HT1080 (cell line): ENCODE measurements around the genes ZNF594 and RPAIN.

RAMPAGE:
- cytosol, long total RNA, result no peak
- long total RNA, result no peak
- nucleus, long total RNA, result no peak
These were observed 14.8 kb downstream of the MINK1 start for GRCh38 chr17:4847947-4848354.

RAMPAGE:
- cytosol, long total RNA, result no peak
- long total RNA, result no peak
- nucleus, long total RNA, result no peak
These were observed 815 bp downstream of the C17orf107 start for GRCh38 chr17:4900144-4900557.

RAMPAGE:
- cytosol, long total RNA, result no peak
- long total RNA, result no peak
- nucleus, long total RNA, result no peak
These were observed 1.3 kb downstream of the SLC25A11 start for GRCh38 chr17:4938538-4939051.

DNA sequence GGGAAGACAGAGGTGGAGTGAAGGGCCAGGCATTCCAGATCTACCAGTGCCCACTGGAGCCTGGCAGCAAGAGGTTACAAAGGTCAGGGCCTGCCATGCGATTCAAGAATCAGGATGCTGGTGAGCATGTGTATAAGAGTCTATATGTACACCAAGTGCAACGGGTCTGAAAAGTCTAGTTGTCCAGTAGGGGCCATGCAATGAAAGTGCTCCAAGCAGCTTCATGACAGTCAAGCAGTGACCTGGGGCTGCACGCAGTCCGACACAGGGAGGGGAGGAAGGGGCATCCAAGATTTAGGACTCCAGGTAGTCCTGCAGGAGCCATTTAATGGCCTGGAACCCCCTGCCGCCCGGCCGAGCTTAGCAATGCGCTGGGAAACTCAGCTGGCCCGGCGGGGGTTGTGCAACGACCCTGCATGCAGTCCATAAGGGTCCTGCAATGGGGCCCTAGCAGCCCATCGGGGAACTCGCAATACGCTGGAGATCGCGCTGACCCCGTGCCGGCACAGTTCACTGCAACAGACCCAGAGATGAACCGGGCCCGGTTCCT is 554 bp downstream of the SLC25A11 start:
RAMPAGE:
- cytosol, long total RNA, result no peak
- long total RNA, result no peak
- nucleus, long total RNA, result no peak

DNA sequence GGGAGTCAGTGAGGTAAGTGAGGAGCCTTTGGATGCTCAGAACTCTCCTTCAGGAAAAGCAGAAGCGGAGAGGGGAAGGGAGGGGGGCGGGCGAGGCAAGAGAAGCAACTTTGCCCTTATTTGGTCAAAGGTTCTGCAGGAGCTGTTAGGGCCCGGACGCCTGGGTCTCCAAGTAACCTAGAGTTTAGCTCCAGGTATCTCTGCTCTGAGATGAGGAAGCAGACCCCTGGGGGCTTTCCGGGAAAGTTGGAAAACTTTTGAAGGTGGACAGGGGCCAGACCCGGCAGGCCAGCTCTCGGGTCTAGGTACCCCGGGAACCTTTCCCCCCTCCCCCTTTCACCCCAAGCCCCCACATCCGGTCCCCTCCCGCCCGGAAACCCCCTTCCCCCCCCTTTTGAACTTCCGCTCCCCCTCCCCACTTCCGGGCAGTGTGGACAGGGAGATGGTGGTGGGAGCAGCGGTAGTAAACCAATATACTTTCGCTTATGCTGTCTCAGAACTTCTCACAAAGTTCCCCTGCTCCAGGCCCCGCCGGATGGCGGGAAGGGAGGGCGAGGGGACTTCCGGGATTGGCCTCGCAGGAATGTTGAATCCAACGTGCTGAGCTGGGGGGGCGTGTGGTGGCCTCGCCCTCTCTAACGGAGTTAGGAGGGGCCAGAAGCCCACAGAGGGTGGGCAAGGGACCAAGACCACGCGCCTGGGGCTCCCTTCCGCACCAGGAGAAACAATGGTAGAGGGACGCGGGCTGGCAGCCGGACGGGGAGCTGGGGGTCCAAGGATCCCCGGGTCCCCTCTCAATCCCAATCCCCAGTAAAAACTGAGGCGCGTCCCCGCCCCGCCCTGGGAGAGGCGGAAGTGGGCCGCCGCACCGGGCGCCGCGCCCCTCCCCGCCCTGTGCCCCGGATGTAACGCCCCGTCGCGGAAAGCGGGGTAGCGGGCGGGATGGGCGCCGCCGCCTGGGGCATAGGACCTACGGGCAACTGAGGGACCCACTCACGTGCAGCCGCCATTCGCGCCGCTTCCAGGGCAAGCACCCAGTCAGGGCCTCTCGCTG is 884 bp downstream of the PFN1 start:
RAMPAGE:
- cytosol, long total RNA, result no peak
- long total RNA, result no peak
- nucleus, long total RNA, result no peak

DNA sequence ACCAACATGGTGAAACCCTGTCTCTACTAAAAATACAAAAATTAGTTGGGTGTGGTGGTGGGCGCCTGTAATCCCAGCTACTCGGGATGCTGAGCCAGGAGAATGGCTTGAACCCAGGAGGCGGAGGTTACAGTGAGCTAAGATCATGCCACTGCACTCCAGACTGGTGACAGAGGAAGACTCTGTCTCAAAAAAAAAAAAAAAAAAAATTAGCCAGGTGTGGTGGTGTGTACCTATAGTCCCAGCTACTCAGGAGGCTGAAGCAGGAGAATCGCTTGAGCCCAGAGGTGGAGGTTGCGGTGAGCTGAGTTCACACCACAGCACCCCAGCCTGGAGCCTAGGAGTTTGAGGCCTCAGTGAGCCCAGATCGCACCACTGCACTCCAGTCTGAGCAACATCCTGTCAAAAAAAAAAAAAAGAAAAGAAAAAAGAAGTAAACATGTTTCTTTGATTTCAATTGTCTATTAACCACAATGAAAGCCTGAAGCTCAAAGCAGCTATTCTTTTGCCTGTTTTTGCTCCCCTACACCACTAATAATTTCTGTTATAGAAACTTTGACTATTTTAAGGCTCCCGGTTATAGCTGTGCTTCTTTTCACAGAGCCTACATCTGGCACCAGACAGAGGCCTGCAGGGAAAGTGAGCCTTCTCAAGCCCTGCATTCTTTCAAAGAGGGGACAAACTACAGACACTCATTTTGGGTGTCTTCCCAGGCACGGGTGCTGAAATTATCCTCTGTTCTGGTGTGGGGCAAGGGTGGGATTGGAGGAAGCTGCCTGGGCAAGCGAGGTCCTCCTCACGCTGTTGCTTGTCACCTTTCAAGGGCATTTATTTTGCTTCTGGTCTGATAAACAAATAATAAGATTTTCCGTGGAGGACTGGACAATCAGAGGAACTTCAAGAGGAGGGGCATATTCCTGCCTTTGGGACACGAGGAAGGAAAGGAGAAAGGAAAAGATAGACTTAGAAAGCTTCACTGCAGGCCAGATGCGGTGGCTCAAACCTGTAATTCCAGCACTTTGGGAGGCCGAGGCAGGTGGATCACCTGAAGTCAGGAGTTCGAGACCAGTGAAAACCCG is 14.2 kb upstream of the SLC52A1 start:
RAMPAGE:
- cytosol, long total RNA, result no peak
- long total RNA, result no peak
- nucleus, long total RNA, result no peak

GRCh38 chr17:5120867-5121404 is 5.1 kb downstream of the USP6 start:
RAMPAGE:
- cytosol, long total RNA, result no peak
- long total RNA, result no peak
- nucleus, long total RNA, result no peak

DNA sequence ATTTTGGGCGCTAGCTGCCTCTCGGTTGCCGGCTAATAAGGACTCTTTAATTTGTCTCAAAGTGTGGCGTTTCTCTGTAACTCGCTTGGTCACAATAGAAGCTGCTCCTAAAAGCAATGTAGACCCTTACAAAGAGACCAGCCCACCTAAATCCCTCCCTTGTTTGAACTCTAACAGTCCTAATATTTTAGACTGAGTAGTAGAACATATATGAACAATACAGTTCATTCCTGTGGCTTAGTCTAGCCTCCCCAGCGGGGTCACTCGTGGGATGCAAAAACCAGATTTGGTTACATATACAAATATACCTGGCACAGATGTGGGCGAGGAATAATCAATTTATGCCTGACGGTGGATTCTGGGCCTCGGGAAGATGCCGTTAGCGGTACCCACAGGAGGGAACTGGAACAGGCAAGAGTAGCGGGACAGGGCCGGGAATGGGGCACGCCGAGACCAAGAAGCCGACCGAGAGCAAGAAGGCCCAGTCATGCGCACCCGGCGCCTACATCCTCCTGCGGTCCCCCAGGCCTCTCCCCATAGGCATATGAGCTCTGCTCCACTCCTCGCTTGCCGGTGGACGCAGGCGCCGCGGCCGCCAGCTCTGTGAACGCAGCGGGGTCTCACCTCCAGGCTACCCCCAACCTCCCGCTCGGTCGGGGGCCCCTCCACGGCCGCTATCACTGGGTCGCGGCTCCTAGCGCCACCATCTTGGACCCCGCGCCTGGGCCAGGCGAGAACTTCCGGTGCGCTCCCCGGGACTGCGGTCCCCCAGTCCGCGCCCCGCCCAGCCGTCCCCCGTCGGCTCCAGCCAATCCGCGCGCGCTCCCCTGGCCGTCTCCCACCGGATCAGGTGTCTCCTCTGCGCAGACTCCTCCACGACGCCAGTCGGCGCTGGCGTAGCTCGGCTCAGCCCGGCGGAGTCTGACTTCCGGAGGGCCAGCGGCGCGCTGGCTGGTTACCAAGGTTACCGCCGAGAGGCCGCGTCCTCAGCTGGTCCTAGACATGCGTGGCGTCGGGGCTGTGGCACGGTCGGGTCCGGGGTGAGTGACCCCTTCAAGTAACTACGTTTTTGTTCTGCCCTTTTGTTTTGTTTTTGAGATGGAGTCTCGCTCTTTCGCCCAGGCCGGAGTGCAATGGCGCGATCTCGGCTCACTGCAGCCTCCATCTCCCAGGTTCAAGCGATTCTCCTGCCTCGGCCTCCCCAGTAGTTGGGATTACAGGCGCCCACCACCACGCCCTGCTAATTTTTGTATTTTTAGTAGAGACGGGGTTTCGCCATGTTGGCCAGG is at the start of gene ZNF594:
Gene ZNF594, minus strand, starts transcription at position 745 of the 1,289 bp plus-strand sequence.
RAMPAGE:
- cytosol, long total RNA, result start-site peak on the plus strand centred at position 938 of the sequence, 59 bp wide, 14 and 10 reads in 2 replicates
- long total RNA, result start-site peak on the minus strand centred at position 730 of the sequence, 5 bp wide, 19 reads
- nucleus, long total RNA, result start-site peak on the minus strand centred at position 732 of the sequence, 31 bp wide, 85 and 43 reads in 2 replicates

RAMPAGE:
- cytosol, long total RNA, result no peak
- long total RNA, result no peak
- nucleus, long total RNA, result no peak
These were observed 19.2 kb upstream of the ZNF594 start for GRCh38 chr17:5210763-5211462.

RAMPAGE:
- cytosol, long total RNA, result no peak
- long total RNA, result no peak
- nucleus, long total RNA, result no peak
These were observed 52.9 kb downstream of the RABEP1 start for GRCh38 chr17:5334889-5335476.

DNA sequence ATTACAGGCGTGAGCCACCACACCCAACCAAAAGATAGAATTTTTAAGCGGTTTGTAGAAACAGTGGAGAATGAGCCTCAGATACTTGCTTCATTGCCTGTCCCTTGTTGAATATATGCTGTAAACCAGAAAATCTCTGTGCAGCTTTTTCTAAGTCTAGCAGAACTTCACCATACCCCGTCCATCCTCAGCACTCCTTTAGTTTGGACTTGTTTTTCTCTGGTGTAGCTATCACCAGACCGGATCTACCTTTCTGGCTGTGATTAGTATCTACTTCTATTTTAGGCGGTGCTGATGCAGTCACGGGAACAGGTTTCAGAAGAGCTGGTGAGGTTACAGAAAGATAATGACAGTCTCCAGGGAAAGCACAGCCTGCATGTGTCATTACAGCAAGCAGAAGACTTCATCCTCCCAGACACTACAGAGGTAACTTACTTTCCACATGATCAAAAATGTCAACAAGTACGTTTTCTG is 46.4 kb downstream of the NUP88 start:
RAMPAGE:
- cytosol, long total RNA, result no peak
- long total RNA, result no peak
- nucleus, long total RNA, result no peak

RAMPAGE:
- cytosol, long total RNA, result start-site peak on the plus strand at chr17:5420150-5420202, 571 and 693 reads in 2 replicates
- long total RNA, result start-site peak on the plus strand at chr17:5420161-5420202, 442 reads
- nucleus, long total RNA, result no peak
These were observed at the start of gene RPAIN for GRCh38 chr17:5419938-5420463. Gene RPAIN, plus strand, starts transcription at chr17:5420182.

DNA sequence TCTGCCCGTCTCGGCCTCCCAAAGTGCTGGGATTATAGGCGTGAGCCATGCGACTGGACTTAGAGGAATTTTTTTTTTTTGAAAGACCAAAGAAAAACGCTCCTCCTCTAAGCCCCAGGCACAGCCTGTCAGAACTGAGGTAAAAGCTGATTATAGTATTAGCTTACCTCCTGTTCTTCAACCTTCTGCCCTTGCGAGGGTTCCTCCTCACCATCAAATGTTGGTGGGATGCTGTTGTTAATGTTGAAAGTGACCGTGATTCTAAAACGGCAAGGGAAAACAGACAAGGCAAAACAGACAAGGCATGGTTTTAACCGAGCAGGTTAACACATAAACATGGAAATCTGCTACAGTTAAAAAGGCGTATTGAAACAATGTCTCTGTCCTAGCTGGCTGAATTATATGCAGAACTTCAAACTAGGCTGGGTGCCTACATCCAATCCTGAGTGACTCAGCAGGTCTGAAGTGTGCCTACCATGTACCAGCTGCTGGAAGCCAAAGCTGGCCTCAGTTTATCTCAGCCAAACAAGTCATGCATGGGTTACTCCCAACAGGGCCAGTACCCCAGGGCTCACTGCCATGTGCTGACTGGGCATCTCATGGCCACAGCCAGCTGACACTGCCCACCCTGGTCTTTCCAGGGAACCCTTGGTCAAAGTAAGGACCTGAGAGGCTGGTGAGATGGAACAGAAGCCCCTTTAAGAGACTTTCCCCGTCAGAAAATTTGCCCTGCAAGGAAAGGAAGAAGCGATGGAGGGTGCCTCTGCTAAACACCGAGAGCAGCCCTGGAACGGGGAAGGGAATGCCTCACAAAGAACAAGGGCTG is 4.0 kb downstream of the C1QBP start:
RAMPAGE:
- cytosol, long total RNA, result no peak
- long total RNA, result no peak
- nucleus, long total RNA, result no peak

DNA sequence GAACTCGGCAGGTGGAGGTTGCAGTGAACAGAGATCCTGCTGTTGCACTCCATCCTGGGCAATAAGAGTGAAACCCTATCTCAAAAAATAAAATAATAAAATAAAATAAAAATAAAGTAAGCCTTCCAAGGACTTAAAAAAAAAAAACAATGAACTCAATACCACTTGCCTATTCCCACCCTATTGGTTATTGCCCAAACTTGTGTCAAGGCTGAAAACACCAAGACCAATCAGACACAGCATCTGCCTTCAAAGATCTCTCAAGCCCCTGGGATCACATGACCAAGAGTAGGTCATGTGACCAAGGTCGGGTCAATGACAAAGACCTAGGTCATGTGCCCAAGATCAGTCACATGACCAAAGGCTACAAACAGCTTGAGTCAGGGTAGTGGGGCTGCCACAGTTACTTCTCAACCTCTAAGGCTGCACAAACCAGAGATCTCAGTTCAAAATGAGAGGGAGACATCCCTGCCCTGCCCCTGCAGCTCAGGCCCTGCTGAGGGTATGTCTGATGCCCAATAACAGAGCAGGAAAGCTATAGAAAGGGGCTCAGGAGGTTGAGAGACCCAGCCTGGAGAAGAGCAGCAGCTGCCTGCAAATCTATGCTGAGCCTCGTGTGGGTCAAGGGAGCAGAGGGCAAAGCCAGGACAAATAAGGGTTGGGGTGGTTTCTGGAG is 48.7 kb downstream of the PIMREG start:
RAMPAGE:
- cytosol, long total RNA, result no peak
- long total RNA, result no peak
- nucleus, long total RNA, result no peak

DNA sequence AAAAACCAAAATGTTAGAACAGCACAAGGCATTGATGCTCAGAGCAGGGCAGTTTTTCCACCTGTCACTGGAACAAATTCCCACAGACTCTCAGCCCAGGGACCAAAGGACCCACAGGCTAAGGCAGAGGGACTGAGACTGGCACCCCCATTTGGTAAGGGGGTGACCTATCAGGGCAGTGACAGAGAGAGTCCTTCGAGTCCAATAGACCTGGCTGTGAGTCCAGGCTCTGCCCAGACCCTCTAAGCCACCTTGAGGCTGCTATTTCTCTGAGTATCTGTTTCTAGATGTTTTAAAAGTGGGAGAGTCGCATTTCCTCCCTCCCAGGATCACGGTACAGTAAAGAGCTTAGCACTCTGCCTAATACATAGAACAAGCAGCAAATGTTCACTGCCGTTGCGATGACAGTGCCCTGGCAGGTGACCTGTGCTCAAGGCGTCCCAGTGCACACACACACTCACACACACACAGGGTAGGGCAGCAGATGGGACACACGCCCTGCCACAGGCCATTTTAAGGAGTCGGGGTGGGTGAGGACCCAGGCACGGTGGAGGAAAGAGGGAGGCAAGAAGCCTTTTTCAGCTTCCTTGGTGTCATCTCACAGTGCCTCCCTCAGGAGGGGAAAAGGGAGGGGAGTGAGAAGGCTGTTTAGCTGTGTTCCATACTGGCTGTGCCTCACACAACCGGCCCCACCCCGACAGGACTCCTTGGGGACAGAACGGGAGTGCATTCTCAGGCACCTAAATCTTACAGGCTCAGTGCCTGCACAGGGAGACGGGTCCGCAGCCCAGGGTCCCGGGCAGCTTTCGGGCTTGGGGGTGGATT is 1.6 kb downstream of the PITPNM3 start:
RAMPAGE:
- cytosol, long total RNA, result no peak
- long total RNA, result no peak
- nucleus, long total RNA, result no peak

RAMPAGE:
- cytosol, long total RNA, result no peak
- long total RNA, result no peak
- nucleus, long total RNA, result no peak
These were observed 19.8 kb downstream of the KIAA0753 start for GRCh38 chr17:6620659-6621089.

DNA sequence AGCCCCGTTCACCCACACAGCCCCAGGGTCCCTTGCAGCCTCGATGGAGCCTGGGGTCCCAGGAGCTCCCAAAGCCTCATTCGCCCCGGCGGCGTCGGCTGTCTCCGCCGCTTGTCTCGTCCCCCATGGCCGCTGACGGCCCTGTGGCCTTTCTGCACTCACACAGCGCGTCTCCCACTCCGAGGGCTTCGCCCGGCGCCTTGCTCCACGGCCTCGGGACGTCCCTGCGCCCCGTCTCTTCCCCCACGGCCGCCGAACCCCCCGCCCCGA is 622 bp downstream of the KIAA0753 start:
RAMPAGE:
- cytosol, long total RNA, result no peak
- long total RNA, result no peak
- nucleus, long total RNA, result no peak

DNA sequence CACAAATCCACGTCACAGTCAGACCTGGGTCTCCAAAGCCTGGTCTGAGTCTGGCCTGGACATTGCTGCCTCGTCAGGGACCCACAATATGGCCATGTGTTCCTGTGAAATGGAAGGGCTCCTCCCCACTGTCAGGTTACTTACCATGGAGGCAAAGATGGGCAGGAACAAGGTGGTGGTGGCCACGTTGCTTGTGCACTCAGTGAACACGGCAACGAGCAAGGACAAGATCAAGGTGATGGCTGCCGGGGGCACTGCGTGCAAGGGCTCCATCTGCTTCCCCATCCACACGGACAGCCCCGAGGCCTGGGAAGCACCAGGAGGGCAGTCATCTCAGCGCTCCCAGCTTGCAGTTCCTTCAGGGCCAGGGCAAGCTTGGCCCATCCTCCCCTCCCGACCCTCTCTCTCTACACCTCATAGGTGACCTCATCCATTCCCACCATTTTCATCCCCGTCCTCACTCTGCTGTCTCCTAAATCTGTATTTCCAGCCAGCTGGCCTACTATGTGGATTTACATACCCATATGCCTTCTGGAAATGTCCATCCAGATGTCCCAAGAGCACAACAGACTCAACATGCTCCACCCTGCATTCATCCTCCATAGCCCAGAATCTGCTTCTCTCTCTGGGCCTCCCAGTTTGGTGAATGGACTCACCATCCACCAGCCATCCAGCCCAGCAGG is 22.4 kb downstream of the SLC13A5 start:
RAMPAGE:
- cytosol, long total RNA, result no peak
- long total RNA, result no peak
- nucleus, long total RNA, result no peak

GRCh38 chr17:6709712-6710347 is 3.3 kb downstream of the SLC13A5 start:
RAMPAGE:
- cytosol, long total RNA, result no peak
- long total RNA, result no peak
- nucleus, long total RNA, result no peak

DNA sequence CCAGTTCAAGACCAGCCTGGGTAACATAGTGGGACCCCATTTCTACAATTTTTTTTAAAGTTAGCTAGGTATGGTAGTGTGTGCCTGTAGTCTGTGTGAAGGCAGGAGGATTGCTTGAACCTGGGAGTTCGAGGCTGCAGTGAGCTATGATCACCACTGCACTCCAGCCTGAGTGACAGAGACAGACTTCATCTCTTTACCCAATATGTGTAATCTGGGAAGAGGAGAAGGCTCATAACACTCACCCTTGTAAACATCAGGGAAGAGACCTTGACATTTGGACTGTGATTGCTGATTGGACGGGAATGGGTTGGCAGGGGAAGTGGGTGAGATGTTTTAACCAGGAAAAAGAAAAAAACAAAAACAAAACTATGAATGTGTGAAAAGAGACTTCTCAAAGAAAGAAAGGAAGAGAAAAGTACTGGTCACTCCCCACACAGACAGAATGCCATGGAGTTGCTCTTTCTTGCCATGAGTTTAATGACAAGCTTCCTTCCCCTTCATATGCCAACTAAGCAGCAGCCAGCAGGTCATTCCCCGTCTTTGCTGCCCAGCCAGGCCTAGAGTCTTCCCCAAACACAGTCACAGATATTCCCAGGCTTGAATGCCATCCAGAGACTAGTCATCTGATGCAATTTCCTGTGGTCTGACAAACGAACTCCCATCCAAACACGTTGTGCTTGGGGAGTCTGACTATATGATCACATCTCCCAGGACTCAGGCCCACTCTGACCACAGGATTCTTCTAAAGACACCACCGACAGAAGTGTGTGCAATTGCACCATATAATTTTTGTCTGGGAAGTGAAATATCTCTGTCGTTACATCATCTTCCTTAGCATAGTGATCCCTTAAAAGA is 3.6 kb upstream of the XAF1 start:
RAMPAGE:
- cytosol, long total RNA, result no peak
- long total RNA, result no peak
- nucleus, long total RNA, result no peak